Foreskin keratinocyte (primary cell): ENCODE data around the genes ESPL1 and SP7.

- RAMPAGE, total RNA = no peak
Measured at GRCh38 chr12:53267955-53268798, at the start of gene ESPL1. TSS of gene ESPL1 (plus strand) at chr12:53268299.

- RAMPAGE, total RNA = no peak
Measured at GRCh38 chr12:53336301-53336581, at the start of gene SP7. TSS of gene SP7 (minus strand) at chr12:53336354.

DNA sequence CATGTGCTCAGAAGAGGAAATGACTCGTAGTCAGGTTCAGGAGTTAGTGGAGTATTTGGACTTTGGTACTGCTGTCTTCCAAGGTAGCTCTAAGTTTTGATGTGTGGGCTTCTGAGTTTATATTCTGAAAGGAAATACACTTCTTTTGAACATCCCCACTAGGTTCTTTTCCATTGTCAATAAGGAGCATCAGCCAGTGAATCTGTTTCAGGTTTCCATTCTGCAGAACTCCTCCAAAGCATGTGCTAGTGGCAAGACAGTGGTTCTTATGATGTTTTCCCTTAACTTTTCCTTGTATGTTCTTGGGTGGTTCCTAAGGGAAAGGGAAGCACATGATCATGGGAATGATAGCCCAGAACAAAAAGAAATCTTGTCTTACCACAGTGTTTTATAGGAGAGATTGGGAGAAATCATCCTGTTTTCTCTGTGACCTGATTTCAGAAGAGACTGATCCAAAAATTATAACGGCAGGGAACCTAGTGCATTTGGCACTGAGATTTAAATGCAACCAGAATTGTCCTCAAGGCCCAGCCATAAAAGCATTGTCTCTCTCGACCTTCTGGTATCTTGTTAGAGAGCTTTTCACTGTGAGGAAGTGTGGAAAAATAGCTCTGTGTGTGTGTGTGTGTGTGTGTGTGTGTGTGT lies 11.2 kb upstream of the AMHR2 start:
- RAMPAGE, total RNA = no peak

- RAMPAGE, total RNA = no peak
Measured at GRCh38 chr12:53513621-53514075, 6.4 kb upstream of the NPFF start.

- RAMPAGE, total RNA = no peak
Measured at GRCh38 chr12:53561325-53562233, 54.3 kb upstream of the NPFF start.

DNA sequence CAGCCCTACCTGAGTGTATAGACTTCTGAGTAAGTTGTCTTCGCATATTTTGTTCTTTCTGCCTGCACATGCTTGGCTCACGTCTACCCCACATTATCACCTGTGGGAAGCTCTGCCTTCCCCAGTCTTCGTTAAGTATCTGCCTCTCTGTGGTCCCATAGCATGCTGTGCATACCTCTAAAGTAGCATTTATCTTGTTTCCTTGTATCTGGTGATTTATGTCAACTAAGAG lies 19.4 kb downstream of the CALCOCO1 start:
- RAMPAGE, total RNA = no peak

DNA sequence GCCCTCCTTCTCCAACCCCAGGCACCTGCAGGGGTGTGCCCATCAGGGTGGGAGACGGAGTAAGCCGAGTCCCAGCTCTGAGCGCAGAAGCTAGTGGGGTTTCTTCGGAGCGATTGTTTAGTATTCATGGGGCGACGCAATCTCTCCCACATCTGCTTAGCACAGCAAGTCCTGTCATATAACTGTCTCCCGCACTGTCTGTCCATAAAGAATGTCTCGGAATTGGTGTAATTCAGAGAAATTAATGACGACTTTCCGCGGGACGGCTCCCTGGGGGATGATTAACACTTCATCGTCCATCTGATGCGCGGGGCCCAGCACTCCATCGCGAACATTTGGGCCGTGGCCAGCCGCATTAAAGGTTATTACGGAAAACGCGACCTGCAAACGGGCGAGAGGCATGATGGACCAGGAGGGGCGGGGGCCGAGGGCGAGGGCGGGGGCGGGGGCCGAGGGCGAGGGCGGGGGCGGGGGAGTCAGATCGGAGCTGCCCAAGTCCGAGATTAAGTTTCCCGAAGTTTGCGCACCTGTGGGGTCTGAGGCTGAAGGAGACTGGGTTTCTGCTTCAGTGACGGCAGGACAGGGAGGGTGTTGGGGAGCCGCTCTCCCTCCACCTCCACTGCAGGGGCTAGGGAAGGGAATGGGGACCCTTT lies 12.4 kb upstream of the CALCOCO1 start:
- RAMPAGE, total RNA = no peak

DNA sequence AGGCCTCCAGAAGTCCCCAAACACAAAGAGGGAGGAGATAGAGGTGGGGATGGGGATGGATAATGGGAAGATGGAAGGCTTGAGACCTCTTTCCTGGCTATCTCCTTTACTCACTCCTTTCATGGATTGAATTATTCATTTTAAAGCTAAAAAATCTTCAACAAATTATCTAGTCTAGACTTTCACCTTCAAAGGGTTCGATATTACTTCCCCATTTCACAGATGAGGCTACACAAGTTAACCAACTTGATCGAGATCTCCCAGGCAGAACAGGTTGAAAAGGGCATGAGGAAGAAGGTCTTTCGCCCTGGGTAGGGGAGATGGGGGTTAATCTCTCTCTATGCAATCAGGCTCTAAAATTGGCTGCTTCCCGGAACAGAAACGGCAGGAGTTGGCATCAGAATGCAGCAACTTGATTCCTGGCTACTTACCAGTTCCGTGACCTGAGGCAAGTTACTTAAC lies 26.8 kb upstream of the CALCOCO1 start:
- RAMPAGE, total RNA = no peak

DNA sequence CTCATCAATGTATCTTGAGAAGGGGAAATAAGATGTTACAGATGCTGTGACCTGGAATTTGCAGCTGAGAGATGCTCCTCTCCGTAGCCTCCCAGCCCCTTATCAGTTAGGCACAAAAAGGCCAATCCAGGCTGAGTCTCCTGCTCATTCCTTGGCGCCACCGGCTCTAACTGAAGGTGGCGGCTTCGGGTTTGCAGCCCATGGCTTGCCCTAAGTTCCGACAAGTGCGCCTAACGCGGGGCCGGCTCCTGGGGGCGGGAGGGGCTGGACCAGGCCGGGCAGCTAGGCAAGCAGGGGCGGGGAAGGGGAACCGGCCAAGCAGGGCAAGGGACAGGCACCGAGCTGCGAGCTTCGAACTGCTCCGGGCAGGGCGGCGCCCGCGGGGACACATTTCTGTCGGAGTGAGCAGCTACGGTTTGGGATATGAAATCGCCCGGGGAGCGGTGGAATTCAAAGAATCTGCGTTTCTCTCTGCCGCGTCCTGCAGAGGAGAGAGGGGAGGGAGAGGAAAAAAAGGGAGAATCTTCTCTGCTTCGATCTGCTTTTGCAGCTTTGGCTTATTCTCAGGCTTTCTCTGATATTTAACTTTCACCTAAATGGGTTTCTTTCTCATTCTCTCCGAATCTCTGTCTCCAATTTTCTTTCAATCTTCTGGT lies 1.7 kb upstream of the HOXC12 start:
- RAMPAGE, total RNA = no peak

DNA sequence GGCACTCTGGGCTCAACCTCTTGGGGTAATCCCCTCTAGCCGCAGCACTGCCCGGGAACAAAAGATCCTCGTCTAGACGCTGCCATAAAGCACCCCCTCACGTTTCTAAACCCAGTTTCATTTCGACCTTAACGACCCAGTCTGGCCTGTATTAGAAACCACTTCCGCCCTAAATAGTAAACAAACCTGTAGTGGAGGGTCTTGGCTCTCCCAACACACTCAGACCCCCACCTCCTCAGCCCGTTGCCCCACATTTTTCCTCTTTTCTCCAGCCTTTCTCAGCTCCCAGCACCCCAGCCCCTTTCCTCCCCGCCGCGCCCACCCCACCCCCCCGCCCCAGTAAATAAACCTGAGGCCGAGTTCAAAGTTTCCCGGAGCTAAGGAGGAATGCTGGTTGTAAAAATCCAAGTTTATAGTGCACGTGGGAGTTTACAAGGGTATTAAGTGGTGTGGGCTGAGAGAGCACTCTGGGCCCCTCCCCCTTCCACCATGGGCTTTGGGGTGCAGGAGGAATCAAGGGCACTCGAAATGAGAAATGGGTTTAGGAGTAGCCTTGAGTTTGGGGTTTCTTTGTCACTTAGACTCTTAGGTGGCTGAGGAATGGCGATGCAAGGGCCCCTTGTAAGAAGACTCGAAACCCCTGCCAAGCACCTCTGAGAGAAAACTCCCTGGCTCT lies 5.4 kb downstream of the HOXC11 start:
- RAMPAGE, total RNA = no peak

GRCh38 chr12:53979736-53980740 lies 4.9 kb upstream of the HOXC10 start:
- RAMPAGE, total RNA = no peak

- RAMPAGE, total RNA = no peak
Measured at GRCh38 chr12:53990914-53991468, 6.0 kb downstream of the HOXC10 start.

- RAMPAGE, total RNA = no peak
Measured at GRCh38 chr12:53996220-53996740, 3.7 kb upstream of the HOXC9 start.

GRCh38 chr12:54005169-54005897 lies 3.5 kb upstream of the HOXC8 start:
- RAMPAGE, total RNA = no peak

DNA sequence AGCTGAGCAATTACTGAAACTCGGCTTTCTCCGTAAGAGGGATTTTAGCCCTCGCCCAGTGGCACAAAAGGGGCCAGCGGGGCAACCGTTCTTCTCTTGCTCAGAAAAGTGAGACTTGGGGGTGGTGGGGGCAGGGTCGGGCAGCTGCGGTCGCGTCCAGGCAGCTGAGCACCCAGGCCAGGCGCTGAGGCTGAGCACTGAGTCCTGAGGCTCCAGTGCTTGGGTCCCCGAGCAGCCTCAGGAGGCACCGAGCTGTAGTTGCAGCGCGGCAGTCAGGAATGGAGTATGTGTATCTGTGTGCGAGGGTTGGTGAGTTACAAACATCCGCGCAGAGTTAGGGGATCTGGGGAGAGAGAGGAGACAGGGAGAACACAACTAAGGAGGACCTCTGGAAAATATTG lies 4.1 kb upstream of the HOXC6 start:
- RAMPAGE, total RNA = no peak

- RAMPAGE, total RNA = no peak
Measured at GRCh38 chr12:54043330-54043905, 10.2 kb upstream of the HOXC4 start.

DNA sequence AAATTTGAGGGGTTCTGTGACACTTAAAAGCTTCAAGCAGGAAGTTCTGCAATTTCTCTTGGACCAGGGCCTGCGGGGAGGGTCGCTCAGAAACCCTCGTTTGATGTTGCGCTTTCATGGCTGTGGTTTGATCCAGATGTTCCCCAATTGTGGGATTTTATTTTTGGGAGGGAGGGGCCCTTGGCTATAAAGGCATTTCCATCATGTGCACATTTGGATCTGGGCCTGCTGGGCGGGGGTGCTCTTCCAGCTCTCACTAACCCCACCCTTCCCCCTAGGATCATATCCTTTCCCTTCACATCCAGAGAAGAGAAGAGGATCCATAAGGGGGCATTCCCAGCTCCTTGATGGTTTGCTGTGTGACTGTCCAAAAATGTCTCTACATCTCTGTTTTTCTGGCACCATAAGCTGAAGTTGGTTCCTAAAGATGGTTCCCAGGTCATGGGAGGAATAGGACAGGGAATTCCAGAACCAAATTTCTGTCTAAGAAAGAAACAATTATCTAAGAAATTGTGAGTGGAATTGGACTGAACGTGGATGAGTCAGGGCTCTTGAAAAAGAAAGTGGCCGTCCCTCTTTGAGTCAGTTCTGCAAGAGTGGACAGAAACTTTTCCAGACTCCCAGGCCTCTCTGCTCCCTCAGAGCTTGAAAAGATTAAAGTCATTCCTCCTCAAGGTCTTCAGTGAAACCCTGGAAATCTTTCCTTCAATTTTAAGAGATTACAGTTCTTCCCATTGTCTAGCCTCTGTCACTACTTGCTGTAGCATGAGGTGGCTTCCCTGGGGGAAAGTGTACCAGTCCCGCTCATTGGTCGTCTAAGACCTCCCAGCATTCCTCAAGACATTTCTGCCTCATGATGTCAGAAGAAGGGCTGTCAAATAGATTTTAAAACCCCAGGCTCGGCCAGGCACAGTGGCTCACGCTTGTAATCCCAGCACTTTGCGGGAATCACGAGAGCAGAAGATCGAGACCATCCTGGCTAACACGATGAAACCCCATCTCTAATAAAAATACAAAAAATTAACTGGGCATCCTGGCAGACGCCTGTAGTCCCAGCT lies 47.0 kb downstream of the SMUG1 start:
- RAMPAGE, total RNA = no peak

GRCh38 chr12:54173027-54173788 lies 15.6 kb downstream of the SMUG1 start:
- RAMPAGE, total RNA = no peak

GRCh38 chr12:54196305-54196799 lies 7.6 kb upstream of the SMUG1 start:
- RAMPAGE, total RNA = no peak

DNA sequence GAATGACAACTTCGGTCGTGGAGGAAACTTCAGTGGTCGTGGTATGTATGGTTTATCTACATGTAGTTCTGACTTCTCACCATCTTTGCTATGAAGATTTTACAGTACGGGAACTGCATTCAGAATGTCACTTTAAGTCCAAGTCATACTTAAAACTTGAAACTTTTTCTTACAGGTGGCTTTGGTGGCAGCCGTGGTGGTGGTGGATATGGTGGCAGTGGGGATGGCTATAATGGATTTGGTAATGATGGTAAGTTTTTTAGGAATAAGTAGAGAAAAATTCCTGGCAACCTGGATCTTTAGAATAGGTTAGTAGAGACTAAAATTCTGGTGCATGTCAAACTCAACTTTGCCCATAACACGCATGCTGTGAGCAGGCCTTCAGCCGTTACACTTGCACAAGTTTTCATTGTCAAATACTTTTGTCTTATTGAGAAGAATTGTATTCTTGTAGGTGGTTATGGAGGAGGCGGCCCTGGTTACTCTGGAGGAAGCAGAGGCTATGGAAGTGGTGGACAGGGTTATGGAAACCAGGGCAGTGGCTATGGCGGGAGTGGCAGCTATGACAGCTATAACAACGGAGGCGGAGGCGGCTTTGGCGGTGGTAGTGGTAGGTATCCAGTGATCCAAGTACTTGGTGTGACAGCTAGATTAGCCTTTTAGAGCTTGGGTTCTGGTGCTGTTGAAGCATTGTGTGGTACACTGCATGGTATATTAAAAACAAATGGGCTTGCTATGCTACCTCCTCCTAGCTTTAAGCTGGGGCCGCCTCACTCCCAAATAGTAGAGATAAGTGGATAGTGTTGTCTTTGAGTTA lies 2.3 kb downstream of the HNRNPA1 start:
- RAMPAGE, total RNA = no peak